Measurements from ENCODE around the genes MYORG, CNTFR, FAM205C and ATOSB.

- PRO-cap, 4 experiments, result peak in 4 of 4 experiments; most common plus-strand start chr9:34376861 (in 2); most common minus-strand start chr9:34376894 (in 4)
- RAMPAGE, long total RNA, 2 experiments, result no peak in any of the 2 experiments
- RRBS, result no CpG with 5 or more reads among the region's 40 CpGs
These were observed at the start of gene MYORG for GRCh38 chr9:34376795-34377424. Gene MYORG, minus strand, starts transcription at chr9:34376898.

GRCh38 chr9:34456958-34458018 is 1.1 kb downstream of the FAM219A start:
- PRO-cap, 4 experiments, result peak in 4 of 4 experiments; most common plus-strand start chr9:34457399 (in 4); most common minus-strand start chr9:34457228 (in 1)
- RAMPAGE, long total RNA, 2 experiments, result no peak in any of the 2 experiments
- RRBS, result 4% methylated on average over 4 of the region's 54 CpGs

DNA sequence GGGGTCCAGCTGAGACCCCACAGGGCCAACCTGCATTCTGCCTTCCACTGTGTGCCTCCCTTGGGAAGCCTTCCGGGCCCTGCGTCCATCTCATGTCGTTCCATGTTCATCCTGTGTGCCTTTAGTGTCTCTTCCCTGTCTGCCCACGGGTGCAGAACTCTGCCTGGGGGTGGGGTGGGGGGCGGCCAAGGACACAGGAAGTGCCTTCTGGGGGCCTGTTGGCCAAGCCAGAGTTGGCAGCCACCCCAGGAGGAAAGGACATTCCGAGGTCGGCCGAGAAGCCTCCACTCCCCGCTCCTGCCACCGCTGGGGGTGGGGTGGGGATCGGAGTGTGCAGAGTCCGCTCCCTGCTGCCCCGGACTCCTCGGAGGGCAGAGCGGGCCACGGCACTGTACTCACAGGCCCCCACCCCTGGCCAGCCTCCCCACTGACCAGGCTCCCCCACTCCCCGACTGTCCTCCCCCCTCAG is 30.0 kb downstream of the CNTFR start:
- PRO-cap, 4 experiments, result peak in 4 of 4 experiments; most common plus-strand start position 287 of the sequence (in 3); most common minus-strand start position 366 of the sequence (in 1)
- RAMPAGE, long total RNA, 2 experiments, result no peak in any of the 2 experiments
- RRBS, result no CpG with 5 or more reads among the region's 17 CpGs

DNA sequence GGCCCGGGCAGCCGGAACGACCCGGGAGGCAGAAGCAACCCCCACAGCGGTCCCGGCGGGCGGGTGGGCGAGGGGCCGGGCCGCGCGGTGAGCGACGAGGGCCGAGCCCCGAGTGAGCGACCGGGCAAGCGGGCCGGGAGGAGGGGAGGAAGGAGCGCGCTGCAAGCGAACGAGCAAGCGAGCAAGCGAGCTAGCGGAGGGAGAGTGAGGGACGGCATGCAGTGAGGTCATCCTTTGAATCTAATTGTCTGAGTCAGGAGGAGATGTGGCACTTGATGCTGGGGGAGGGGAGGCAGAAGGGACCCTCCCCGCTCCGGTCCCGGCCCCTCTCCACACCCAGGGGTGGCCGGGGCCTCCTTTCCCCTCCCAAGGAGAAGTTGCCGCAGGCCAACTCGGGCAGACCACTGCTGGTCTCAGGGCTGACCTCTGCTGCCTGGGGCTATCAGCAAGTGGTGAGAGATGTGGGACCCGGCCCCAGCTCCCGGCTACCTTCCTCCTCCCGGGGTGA is 11.4 kb downstream of the CNTFR start:
- PRO-cap, 4 experiments, result peak in 2 of 4 experiments; most common plus-strand start position 380 of the sequence (in 1); most common minus-strand start position 246 of the sequence (in 2)
- RAMPAGE, long total RNA, 2 experiments, result no peak in any of the 2 experiments
- RRBS, result 6% methylated on average over 14 of the region's 38 CpGs

- PRO-cap, 4 experiments, result peak in 4 of 4 experiments; most common plus-strand start chr9:34589856 (in 2); most common minus-strand start chr9:34589724 (in 4)
- RAMPAGE, long total RNA, 2 experiments, result no peak in any of the 2 experiments
- RRBS, result 3% methylated on average over 22 of the region's 76 CpGs
These were observed at the start of gene CNTFR for GRCh38 chr9:34589535-34590001. Gene CNTFR, minus strand, starts transcription at chr9:34589724.

- PRO-cap, 4 experiments, result no peak in any of the 4 experiments
- RAMPAGE, long total RNA, 2 experiments, result start-site peak on the minus strand in 1 of 2 experiments, at chr9:34611025-34611143 at its widest, 7 reads per replicate
- RRBS, result 2% methylated on average over 2 of the region's 31 CpGs
These were observed 644 bp downstream of the RPP25L start for GRCh38 chr9:34610900-34612006.

DNA sequence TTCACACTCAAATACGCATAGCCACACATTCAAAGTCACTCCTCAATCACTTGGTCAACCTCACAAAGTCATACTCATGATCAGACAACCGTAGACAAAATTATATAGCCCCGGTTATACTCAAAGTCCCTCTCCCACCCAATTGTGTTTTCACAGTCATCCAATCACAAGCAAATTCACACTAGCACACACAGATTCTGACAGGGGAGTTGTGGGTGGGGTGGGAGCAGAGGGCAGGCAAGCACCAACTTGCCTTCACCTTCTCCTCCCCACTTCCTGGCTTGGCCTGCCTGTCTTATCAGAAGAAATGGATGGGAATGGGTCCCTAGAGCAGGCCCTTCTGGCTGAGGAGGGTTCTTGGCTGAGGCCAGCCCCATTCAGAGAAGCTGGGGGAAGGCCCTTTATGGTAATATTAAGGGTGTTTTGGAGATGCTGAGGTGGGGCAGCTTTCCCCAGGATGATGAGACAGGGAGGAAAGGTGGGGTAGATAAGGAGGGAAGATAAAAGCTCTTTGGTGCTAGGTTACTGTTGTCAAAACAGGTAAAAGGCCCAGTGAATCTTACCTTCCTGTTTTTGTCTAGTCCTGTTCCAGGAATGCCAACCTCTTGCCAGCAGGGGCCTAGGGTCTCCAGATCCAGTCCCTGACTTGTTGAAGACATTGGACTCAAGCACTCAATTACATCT is 625 bp upstream of the CCL27 start:
- PRO-cap, 4 experiments, result no peak in any of the 4 experiments
- RAMPAGE, long total RNA, 2 experiments, result no peak in any of the 2 experiments
- RRBS, result no CpG with 5 or more reads among the region's 3 CpGs

- PRO-cap, 4 experiments, result no peak in any of the 4 experiments
- RAMPAGE, long total RNA, 2 experiments, result no peak in any of the 2 experiments
- RRBS, result no CpG with 5 or more reads among the region's 3 CpGs
These were observed at the start of gene FAM205C for GRCh38 chr9:34895497-34896007. Gene FAM205C, minus strand, starts transcription at chr9:34895764.

DNA sequence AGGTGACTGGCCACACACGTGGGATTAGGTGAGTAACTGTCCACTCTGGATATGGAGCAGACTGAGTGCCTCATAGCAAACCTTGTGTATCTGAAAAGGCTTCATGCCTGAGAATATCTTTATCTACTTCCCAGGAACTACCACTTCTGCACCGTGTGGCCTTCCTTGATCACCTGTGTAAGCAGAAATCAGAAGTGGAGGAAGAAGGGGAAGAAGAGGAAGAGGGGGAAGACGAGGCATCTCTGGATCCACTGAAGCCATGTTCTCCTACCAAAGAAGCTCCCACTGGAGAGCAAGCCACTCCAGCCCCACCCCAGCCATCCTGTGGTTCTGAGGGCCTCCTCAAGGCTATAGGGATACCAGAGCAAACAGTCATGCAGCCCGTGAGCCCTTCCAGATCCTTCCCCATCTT is 693 bp downstream of the C9orf131 start:
- PRO-cap, 4 experiments, result no peak in any of the 4 experiments
- RAMPAGE, long total RNA, 2 experiments, result no peak in any of the 2 experiments
- RRBS, result no CpG with 5 or more reads among the region's 4 CpGs

- PRO-cap, 4 experiments, result no peak in any of the 4 experiments
- RAMPAGE, long total RNA, 2 experiments, result no peak in any of the 2 experiments
- RRBS, result no CpG with 5 or more reads among the region's 9 CpGs
These were observed 14.7 kb downstream of the C9orf131 start for GRCh38 chr9:35056551-35057365.

- PRO-cap, 4 experiments, result no peak in any of the 4 experiments
- RAMPAGE, long total RNA, 2 experiments, result no peak in any of the 2 experiments
- RRBS, result no CpG with 5 or more reads among the region's 8 CpGs
These were observed 15.0 kb downstream of the VCP start for GRCh38 chr9:35057366-35057860.

DNA sequence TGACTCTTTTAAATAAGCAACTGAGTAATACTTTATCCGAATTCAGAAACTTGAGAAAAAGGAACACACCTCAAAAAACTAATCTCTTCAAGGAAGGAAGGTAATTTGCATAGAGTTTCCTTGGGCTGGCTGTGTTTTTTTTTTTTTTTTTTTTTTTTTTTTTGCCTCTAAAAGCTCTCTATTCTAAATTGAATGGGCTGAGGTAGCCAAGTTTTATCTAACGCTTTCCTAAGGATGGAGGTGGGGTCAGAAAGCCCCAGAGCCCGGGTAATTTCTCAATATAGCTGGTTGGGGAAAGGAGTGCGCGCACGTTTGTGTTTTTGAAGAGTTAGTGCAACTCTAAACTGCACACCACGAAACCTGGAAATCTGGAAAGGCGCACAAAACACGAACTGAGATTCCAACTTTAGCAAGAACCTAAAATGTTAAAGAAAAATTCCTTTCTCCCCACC is 1.2 kb downstream of the VCP start:
- PRO-cap, 4 experiments, result peak in 3 of 4 experiments; most common plus-strand start position 278 of the sequence (in 3)
- RAMPAGE, long total RNA, 2 experiments, result no peak in any of the 2 experiments
- RRBS, result no CpG with 5 or more reads among the region's 9 CpGs

DNA sequence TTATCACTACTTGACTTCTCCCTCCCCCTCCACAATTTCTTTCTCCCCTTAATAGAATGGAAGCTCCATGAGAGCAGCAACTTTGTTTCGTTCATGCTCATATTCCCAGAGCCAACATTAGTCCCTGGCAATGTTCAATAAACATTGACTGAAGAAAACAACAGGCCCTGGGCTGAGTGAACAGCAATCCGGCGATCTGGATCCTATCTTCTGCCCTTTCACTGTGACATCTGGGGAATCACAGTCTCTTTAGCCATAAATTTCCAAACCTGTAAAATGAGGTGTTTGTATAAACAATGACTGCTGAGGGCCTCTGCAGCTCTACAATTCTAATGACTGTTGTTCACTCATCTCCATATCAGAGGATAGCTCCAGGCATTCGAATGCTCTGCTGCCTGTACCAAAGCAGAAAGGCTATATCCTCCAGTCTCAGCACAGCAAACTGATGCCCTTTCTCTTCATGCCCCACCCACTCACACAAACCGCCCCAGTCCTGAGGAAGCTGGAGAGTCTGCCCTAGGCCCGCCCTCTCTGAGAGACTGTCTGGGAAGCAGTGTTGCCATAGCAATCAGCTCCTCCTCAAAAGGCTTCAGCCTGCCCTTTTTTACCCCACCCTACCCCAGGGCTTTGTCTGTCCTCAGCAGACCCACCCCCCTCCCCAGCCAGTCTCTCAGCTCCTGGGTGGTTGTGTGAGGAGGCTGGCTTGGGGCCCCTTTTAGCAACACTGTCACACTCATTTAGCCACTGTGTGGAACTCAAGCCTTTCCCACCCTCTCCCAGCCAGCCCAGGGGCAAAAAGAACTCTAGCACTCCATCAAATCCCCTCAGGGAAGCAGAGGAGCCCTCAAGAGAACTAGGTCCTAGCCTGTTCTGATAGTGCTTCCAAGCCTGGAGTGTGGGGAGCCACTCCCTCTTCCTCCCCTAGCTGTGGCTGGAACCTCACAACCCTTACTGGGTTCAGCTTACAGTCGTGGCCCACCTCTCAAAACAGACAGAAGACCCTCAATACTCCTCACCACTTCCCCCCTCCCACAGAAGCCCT is 1.6 kb downstream of the ATOSB start:
- PRO-cap, 4 experiments, result peak in 2 of 4 experiments; most common plus-strand start position 528 of the sequence (in 1); most common minus-strand start position 404 of the sequence (in 1)
- RAMPAGE, long total RNA, 2 experiments, result no peak in any of the 2 experiments
- RRBS, result no CpG with 5 or more reads among the region's 7 CpGs

DNA sequence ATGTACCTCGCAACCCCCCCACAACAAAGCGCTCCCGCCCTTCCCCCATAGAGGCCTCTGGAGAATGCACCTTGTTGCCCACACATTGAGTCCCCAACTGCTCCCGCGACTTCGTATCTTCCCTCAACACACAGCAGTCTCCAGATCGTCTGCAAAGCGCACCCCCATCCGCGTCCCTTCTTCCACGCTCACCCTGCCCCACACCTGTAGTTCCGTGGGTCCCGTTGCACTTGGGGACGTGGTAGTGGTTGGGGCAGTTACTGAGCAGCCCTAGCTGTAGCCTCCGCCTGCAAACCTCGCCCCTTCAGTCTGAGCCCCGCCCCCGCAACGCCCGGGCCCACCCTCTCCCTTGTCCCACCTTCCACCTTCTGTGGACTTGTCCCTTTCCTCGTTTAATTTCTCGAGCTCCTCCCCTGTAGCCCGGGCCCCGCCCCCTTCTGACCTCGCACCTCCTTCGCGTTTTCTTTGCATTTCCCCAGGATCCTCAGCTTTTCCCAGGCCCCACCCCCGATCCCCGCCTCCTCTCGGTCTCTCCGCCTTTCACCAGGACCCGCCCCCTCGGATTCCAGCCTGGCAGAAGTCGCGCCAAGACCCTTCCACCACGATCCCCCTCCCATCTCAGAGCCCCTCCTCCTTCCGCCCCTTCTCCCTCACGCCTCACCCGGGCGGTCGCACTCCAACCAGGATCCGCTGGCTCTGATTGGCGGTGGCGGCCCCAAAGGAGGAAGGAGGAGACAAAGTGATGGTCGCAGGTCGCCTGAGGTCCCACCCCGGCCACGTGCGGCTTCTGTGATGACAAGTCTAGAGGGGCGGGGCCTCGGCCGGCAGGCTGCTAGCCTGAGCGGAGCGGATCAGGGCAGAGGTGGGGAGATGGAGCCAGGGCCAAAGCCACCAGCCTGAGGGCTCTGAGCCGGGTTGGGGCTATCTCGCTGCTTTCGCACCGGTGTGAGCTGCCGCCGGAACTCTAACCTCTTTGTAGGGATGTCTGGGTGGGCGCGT is at the start of gene ATOSB:
Gene ATOSB, minus strand, starts transcription at position 262 of the 999 bp plus-strand sequence.
- PRO-cap, 4 experiments, result peak in 4 of 4 experiments; most common plus-strand start position 561 of the sequence (in 3); most common minus-strand start position 311 of the sequence (in 4)
- RAMPAGE, long total RNA, 2 experiments, result no peak in any of the 2 experiments
- RRBS, result 2% methylated on average over 19 of the region's 62 CpGs

- PRO-cap, 4 experiments, result no peak in any of the 4 experiments
- RAMPAGE, long total RNA, 2 experiments, result no peak in any of the 2 experiments
- RRBS, result no CpG with 5 or more reads among the region's 28 CpGs
These were observed 1.1 kb upstream of the ATOSB start for GRCh38 chr9:35116639-35117332.

GRCh38 chr9:35175118-35175678 is 13.4 kb downstream of the UNC13B start:
- PRO-cap, 4 experiments, result no peak in any of the 4 experiments
- RAMPAGE, long total RNA, 2 experiments, result no peak in any of the 2 experiments
- RRBS, result no CpG with 5 or more reads among the region's 3 CpGs

- PRO-cap, 4 experiments, result no peak in any of the 4 experiments
- RAMPAGE, long total RNA, 2 experiments, result no peak in any of the 2 experiments
- RRBS, result no CpG with 5 or more reads among the region's 4 CpGs
These were observed 46.9 kb downstream of the UNC13B start for GRCh38 chr9:35208737-35209160.

DNA sequence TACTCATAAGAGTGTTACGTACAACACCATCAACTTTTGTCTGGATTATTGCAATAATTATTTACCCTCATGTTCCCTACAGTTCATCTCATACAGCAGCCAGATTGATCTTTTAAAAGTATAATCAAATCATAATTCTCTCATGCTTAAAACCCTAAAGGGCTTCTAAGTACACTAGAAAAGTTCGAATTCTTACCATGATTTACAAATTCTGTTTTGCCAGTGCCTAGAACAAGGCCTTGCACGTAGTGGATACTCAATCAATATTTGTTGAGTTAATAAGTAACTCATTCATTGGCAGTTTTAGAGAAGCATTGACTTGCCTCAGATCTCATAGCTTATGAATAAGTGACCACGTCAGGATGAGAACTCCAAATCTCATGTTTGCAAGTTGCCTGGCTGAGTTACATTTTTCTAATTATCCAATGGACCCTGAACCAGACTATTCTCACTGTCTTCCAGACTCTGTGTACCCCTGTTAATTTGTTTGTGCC is 96.1 kb downstream of the UNC13B start:
- PRO-cap, 4 experiments, result no peak in any of the 4 experiments
- RAMPAGE, long total RNA, 2 experiments, result no peak in any of the 2 experiments
- RRBS, result no CpG with 5 or more reads among the region's 4 CpGs

DNA sequence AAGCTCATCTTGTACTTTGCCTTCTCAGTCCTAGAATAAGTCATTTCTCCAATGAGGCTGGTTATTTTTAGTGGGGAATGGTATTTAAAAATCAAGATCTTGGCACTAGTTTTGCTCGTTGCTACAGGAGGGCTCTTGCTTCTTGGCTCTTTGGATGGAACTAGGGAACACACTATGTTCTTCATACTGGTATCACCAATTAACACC is 108.2 kb downstream of the UNC13B start:
- PRO-cap, 4 experiments, result no peak in any of the 4 experiments
- RAMPAGE, long total RNA, 2 experiments, result no peak in any of the 2 experiments
- RRBS, result no CpG with 5 or more reads among the region's 1 CpG

DNA sequence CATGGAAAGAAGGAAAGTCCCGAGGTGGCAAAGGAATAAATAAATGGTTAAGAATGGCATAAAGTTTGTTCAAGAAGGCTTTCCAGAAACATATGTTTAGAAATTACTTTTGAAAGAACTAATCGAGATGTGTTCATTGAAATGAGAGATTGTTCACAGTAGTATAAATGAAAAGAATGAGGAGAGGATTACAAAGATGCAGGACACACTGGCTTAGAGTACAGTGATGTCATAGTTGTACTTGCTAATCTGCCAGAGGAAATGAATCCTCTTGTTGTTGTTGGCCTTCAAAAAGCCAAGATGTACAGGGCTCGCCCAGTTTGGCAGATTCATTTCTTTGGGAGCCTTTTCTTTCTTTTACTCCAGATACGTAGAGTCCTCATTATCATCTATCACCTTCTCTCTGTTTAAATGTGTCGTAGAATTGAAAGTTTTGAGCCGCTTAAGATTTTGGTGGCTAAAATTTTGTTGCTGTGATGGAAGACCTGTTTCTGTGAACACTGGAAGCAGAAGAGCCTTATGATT is 116.1 kb downstream of the UNC13B start:
- PRO-cap, 4 experiments, result peak in 2 of 4 experiments; most common minus-strand start position 210 of the sequence (in 2)
- RAMPAGE, long total RNA, 2 experiments, result no peak in any of the 2 experiments
- RRBS, result no CpG with 5 or more reads among the region's 6 CpGs